H1 (cell line): ENCODE measurements around the genes PPP1R3C, IDE, MYOF and CYP2C18.

- RRBS = no CpG with 5 or more reads among the region's 7 CpGs
CAGE:
- cytosol, long polyA plus RNA = no peak
- long polyA plus RNA = no peak
- nucleus, long polyA plus RNA = no peak
Observed at GRCh38 chr10:91527967-91528456, 104.9 kb downstream of the PPP1R3C start.

- RRBS = no CpG with 5 or more reads among the region's 11 CpGs
CAGE:
- cytosol, long polyA plus RNA = no peak
- long polyA plus RNA = no peak
- nucleus, long polyA plus RNA = no peak
Observed at GRCh38 chr10:91591458-91591877, 41.4 kb downstream of the PPP1R3C start.

GRCh38 chr10:91632061-91632307 is 887 bp downstream of the PPP1R3C start:
- RRBS = no CpG with 5 or more reads among the region's 2 CpGs
CAGE:
- cytosol, long polyA plus RNA = no peak
- long polyA plus RNA = no peak
- nucleus, long polyA plus RNA = no peak

DNA sequence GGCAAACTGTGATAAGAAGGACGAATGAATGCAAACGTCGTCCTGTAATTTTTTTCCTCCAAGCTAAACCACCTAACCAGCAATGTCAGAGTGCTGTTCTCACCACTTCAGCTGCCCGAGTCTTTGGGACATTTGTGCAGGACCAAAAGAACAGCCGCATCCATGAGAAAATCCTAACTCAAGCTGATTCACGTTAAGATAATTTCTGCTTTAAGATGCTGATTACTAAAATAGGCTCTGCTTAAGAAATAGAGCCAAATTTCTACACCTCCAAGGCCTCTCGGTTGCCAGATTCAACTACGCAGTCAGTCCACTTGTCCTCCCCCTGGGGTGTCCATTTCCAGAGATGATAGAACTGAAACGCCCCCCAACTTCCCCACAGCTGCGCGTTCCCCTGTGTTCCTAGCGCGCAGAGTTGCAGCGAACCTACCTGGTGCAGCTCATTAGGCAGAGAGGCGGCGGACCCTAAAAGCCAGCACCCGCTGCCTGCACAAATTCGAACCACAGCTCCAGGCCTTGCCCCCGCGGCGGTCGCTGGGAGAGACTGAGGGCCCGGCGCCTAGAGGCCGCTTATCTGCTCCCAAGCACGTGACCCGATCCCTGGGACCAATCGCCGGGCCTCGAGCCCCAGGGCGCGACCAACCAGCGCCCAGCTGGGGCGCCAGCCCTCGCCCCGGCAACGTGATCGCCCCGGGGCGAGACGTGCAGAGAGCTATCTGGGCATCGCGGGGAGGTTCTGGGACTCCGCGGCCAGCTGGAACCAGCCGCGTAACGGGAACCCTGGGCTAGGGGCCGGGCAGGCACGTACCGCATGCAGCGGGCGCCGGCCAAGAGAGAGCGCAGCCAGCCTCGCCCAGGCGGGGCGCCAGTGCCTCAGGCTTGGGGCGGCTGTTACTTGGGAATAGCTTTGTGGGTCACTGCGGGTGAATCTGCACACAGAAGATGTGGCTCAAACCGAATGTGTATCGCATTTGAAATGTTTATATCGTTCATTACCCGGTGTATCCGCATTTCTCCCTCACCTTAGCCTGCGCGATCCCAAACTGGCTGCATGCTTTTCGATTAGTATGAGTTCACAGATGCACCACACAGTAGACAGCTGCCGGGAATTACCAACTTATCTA is at the start of gene PPP1R3C:
Gene PPP1R3C, minus strand, starts transcription at position 546 of the 1,124 bp plus-strand sequence.
- RRBS = 6% methylated on average over 23 of the region's 69 CpGs
CAGE:
- cytosol, long polyA plus RNA = no peak
- long polyA plus RNA = no peak
- nucleus, long polyA plus RNA = no peak

DNA sequence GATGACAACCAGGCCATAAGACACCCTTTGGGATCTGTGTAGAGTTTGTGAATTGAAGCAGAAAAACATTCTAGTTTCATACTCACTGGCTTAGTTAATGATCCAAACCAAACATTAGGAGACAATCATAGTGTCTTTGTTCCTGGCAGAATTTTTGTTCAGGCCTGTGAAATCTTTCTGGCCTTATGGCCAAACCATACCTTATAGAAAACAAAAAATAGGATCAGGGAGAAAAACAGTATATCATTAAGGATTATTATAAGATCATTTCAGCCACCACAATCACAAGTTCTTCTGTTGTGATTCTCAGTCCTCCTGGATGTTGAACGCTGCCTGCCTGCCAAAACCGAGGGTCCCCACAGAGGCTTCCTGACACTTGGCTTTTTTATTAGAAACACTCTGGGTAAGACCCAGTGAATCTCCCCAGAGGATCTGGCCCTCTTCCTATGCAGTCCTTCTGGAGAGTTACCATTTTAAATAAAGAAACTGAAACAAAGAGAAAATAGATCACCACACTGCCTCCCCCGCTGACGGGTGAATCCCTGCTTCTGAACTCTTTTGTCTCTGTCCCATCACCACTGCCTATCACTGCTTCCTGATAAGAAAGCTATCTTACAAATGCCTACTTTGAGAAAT is 79.3 kb upstream of the PPP1R3C start:
- RRBS = no CpG with 5 or more reads among the region's 4 CpGs
CAGE:
- cytosol, long polyA plus RNA = no peak
- long polyA plus RNA = no peak
- nucleus, long polyA plus RNA = no peak

- RRBS = no CpG with 5 or more reads among the region's 5 CpGs
CAGE:
- cytosol, long polyA plus RNA = no peak
- long polyA plus RNA = no peak
- nucleus, long polyA plus RNA = no peak
Observed at GRCh38 chr10:91800208-91800773, 2.1 kb downstream of the TNKS2 start.

GRCh38 chr10:92109998-92110951 is 180.6 kb downstream of the CPEB3 start:
- RRBS = no CpG with 5 or more reads among the region's 8 CpGs
CAGE:
- cytosol, long polyA plus RNA = no peak
- long polyA plus RNA = no peak
- nucleus, long polyA plus RNA = no peak

DNA sequence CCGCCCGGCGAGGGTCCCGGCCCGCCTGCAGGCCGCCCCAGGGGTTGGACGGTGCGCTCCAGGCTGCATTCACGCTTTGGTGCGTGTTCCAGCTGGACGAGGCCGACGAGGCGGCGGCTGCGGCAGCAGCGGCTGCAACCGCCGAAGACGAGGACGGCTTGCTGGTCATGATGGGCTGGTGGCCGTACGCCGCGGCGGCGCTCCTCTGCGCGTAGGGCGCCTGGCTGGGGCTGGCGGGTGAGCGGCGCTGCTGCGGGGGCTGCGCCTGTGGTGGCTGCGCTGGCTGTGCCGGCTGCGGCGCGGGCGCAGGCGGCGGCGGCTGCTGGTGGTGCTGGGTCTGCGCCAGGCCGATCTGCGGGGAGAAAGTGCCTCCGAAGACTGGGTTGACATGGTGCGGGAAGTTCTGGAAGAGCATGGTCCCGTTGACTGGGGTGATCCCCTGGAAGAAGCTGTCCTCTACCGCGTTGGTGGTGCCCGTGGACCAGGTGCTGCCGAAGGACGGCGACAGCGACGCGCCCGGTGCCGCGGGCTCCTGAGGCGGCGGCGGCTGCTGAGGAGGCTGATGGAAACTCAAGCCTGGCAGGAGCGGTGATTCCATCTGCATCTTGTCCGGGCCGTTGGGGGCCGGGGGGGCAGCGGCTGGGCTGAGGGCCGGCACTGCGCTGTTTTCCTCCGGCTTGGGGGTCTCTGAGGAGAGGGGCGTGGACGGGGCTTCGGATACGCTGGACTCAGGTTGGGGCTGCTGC is 51.2 kb downstream of the CPEB3 start:
- RRBS = 5% methylated on average over 8 of the region's 77 CpGs
CAGE:
- cytosol, long polyA plus RNA = no peak
- long polyA plus RNA = no peak
- nucleus, long polyA plus RNA = no peak

DNA sequence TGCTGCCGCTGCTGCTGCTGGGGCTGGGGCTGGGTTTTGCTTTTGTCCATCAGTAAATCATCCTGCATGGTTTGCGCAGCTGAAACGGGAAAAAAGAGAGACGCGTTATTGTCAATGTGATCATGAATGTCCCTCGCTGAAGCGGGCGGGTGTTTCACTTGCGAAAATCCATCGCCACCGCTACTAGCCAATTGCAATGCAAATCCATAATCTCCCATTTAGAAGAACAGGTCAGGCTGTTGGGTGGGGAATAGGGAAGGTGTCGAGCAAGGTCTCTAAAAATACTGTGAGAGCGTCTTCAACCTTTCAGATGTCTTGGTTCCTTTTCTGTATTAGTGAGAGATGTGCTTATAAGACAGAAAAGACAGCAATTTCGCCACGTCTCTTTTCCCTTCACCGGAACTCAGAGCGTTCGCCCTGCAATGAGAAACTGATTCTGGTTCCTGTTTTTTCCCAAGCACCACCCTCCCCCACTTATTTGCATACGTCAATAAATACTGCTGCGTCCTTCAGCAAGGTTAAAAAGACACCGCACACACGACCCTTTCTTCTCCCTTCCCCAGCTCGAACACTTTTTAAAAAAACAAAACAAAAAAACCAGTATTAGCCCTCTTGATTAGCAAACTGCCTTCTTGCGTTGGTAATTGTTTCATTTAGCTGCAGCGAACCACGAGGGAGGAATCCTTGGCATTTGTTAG is 50.4 kb downstream of the CPEB3 start:
- RRBS = no CpG with 5 or more reads among the region's 26 CpGs
CAGE:
- cytosol, long polyA plus RNA = no peak
- long polyA plus RNA = no peak
- nucleus, long polyA plus RNA = no peak

DNA sequence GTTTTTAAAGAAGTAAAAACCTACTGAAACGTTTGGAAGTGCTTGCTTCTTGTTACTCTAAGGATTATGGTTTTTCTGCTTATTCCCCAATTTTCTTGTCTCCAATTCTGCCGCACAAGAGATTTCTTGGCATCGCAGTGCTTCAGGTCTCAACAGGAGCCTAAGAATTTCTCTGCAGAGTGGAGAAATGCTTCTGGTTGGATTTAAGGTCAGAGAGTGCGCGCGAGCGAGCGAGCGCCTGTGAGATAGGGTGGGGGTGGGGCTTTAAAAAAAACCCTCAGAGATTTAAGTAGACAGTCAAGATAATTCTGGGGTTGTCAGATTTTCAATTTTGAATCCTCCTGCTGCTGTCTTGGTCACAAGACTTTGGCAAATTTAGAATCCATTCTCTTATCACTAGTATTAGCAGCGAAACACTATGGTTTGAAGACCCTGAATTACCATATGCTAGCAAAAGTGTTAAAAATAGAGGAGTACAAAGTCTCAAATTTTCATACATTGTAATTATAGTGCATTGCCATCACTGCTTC is 49.7 kb downstream of the CPEB3 start:
- RRBS = no CpG with 5 or more reads among the region's 10 CpGs
CAGE:
- cytosol, long polyA plus RNA = no peak
- long polyA plus RNA = no peak
- nucleus, long polyA plus RNA = no peak

DNA sequence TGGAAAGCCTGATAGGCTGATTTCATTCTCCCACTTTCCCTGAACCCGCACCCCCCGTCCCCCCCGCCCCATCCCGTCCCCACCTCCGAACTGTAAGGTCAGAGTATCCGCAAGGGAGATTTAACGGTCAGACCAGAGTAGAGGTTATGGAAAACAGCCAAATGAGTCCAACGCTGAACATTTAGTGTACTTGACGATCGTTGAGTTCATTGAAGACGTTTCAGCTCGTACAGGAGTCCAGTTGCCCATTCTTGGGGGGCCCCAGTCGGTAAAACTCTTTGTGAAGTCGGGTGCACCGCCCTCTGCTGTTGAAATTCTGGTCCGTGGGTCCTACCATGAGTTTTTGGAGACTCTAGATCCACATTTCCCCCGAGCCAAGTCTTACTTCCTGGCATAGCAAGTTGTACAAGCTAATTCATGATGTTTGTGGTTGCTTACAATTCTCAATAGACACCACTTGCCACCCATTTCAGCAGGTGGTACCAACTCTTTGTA is 1.0 kb downstream of the MARCHF5 start:
- RRBS = no CpG with 5 or more reads among the region's 17 CpGs
CAGE:
- cytosol, long polyA plus RNA = no peak
- long polyA plus RNA = no peak
- nucleus, long polyA plus RNA = no peak

GRCh38 chr10:92571938-92572659 is 1.8 kb downstream of the IDE start:
- RRBS = no CpG with 5 or more reads among the region's 3 CpGs
CAGE:
- cytosol, long polyA plus RNA = no peak
- long polyA plus RNA = no peak
- nucleus, long polyA plus RNA = no peak

DNA sequence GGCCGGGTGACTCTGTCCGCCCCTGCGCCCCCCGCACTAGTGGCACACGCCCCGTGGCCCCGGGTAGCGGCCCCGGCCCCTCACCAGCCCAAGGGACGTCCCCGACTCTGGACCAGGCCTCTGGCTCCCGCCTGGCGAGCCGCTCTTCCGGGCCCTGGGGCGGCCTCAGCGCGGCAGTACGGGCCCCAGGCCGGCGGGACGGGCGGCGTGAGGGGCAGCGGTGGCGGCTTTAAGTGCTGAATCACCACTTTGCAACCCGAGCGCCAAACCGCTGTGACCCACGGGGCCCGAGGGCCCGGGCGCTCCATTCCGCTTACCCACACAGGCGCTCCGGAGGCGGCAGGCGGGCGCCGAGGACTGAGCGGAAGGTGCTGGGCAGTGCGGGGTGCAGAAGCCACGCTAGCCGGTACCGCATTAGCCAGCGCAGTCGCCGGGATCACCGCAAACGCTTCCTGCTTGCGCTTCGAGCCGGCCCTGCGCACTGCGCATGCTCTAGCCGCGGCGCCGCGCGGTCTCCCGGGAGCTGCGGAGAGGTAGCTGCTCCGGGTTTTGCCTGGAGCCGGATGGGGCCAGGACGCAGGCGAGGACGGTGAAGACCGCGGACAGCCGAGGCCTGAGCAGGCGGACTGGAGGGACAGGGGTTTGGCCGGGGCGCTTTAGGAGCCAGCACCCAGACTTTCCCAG is at the start of gene IDE:
Gene IDE, minus strand, starts transcription at position 489 of the 684 bp plus-strand sequence.
- RRBS = 2% methylated on average over 60 of the region's 74 CpGs
CAGE:
- cytosol, long polyA plus RNA = no peak
- long polyA plus RNA = no peak
- nucleus, long polyA plus RNA = start-site peak on the minus strand centred at position 415 of the sequence, 113 bp wide, 310 reads

- RRBS = no CpG with 5 or more reads among the region's 41 CpGs
CAGE:
- cytosol, long polyA plus RNA = no peak
- long polyA plus RNA = no peak
- nucleus, long polyA plus RNA = no peak
Observed at GRCh38 chr10:92692050-92693044, 2.6 kb downstream of the HHEX start.

GRCh38 chr10:92756043-92756936 is 66.5 kb downstream of the HHEX start:
- RRBS = no CpG with 5 or more reads among the region's 10 CpGs
CAGE:
- cytosol, long polyA plus RNA = no peak
- long polyA plus RNA = no peak
- nucleus, long polyA plus RNA = no peak

DNA sequence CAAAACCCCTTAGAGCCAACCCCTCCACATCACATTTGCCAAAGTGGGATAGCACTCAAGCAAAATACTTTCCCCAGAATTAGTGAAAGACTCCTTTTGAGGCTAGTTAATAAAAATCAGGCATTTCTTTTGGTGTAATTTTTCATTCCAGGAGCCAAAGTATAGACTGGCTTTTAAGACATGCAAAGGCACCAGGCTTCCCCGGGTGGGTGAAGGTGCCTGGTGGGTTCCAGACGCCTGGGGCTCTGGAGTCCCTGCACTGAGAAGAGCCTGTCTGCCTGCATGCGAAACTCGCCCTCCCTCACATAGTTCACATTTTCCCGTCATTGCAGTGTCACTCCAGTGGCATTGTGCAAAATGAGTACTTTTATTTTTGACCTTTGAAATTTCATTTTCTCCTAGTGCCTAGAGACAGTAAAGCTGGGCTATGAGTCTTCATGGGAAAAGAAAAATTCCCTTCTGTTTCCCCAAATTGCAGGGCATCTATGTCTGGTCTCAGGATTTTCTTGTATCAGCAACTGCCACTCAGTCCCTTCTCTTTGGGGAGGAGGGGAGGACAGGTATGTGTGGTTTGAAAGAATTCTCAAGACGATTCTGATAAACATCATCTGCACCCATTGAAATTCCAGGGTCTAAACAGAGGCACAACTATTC is 107.6 kb downstream of the CYP26A1 start:
- RRBS = no CpG with 5 or more reads among the region's 6 CpGs
CAGE:
- cytosol, long polyA plus RNA = no peak
- long polyA plus RNA = no peak
- nucleus, long polyA plus RNA = no peak

DNA sequence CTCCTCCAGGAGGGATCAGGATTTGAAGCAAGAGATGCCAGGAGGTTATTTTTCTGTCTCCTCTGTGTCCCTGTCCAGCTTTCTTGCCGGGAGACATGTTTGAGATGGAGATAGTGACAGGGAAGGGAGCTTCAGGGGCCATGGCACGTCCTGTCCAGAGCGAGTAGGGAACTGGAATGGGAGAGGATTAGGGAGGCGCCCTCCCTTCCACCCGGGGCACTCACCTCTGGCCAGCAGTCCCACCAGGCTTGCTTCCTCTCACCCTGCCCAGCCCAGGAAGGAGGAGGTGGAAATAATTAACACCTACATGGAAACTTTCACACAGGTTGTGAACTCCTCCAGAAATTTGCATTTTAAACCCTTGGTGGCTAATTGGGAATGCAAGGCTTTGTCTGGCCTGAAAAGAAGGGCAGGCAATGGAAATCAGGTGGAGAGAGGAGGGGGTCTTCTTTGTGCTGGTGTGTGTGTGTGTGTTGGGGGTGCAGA is 199.2 kb downstream of the CYP26A1 start:
- RRBS = no CpG with 5 or more reads among the region's 5 CpGs
CAGE:
- cytosol, long polyA plus RNA = no peak
- long polyA plus RNA = no peak
- nucleus, long polyA plus RNA = no peak

DNA sequence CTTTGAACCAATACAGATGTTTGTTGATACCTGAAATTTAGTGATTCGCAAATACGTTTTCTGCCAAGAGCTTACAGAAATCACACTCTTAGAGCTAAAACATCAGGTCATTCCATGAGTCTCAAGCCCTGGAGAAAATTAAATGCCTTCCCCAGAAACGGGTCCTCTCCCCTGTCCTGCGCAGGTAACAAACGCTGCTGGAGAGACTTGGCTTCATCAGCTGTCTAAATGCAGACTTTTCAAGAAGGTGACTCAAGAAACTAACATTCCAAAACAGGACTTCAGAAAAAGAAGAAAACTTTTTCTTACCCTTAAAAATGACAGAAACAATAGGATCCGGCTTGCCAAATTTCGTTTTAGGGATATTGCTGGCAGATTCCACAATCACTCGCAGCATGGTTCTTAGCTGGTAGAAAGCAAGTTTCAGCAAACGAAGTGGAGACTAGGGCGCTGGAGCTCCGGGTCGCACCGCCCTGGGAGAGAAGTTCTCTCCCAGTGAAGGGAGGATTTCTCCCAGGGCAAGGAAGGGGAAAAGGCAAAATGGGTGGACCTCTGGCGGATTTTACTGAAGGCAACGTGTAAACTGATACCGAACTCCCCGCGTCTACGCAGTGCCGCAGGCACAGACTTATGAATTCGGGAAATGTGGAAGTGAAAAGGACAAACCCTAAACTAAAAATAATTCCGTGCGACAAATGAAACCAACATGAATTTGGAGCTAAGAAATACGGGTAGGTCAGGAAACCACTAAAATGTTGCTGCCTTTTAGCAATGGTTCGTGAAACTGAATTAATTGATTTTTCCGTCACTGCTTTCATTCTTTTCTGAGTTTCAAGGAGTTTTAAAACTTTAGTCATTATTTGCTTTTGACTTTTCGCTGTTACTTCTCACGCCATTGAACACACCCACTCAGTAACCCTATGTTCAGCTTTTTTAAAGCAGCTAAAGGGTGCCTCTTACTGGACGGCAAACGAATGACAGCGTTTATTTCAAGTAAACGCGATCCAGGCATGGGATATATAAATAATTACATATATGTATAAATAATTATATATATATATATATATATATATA is at the start of gene MYOF:
Gene MYOF, minus strand, starts transcription at position 537 of the 1,074 bp plus-strand sequence.
- RRBS = no CpG with 5 or more reads among the region's 33 CpGs
CAGE:
- cytosol, long polyA plus RNA = start-site peak on the minus strand centred at position 573 of the sequence, 116 bp wide, 11 reads
- long polyA plus RNA = no peak
- nucleus, long polyA plus RNA = start-site peak on the minus strand centred at position 541 of the sequence, 8 bp wide, 12 reads

- RRBS = 18% methylated on average over 6 of the region's 24 CpGs
CAGE:
- cytosol, long polyA plus RNA = no peak
- long polyA plus RNA = no peak
- nucleus, long polyA plus RNA = no peak
Observed at GRCh38 chr10:93600446-93600841, 591 bp downstream of the RBP4 start.

DNA sequence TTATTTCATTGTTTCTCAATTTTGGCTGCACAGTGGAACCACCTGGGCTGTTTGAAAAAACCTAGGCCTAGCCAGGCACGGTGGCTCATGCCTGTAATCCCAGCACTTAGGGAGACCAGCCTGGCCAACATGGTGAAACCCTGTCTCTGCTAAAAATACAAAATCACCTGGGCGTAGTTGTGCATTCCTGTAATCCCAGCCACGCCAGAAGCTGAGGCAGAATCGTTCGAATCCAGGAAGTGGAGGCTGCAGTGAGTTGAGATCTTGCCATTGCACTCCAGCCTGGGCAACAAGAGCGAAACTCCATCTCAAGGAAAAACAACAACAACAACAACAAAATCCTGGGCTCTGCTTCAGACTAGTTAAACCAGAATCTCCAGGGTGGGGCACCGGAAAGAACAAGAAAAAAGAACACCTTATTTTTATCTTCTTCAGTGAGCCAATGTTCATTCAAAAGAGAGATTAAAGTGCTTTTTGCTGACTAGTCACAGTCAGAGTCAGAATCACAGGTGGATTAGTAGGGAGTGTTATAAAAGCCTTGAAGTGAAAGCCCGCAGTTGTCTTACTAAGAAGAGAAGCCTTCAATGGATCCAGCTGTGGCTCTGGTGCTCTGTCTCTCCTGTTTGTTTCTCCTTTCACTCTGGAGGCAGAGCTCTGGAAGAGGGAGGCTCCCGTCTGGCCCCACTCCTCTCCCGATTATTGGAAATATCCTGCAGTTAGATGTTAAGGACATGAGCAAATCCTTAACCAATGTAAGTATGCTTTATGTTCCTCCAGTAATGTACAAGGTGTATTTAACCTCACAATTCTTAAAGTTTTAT is at the start of gene CYP2C18:
Gene CYP2C18, plus strand, starts transcription at position 494 of the 821 bp plus-strand sequence.
- RRBS = no CpG with 5 or more reads among the region's 10 CpGs
CAGE:
- cytosol, long polyA plus RNA = no peak
- long polyA plus RNA = no peak
- nucleus, long polyA plus RNA = no peak